Diencephalon (tissue), 2 donors: ENCODE results near the genes TOMM34, DBNDD2, SNX21 and ZSWIM3.

DNA sequence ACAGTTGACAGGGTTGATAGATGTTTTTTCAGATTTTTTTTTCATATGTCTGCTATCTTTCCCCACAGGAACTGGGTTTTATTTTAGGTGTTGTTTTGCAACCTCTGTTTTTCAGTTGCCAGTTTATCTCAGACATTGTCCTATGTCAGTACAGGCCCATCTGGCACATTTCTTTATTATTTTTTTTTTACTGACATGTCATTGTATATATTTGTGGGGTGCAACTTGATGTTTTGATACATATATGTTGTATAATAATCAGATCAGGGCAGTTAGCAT lies 28.3 kb downstream of the PKIG start:
- RAMPAGE, long total RNA: no peak

DNA sequence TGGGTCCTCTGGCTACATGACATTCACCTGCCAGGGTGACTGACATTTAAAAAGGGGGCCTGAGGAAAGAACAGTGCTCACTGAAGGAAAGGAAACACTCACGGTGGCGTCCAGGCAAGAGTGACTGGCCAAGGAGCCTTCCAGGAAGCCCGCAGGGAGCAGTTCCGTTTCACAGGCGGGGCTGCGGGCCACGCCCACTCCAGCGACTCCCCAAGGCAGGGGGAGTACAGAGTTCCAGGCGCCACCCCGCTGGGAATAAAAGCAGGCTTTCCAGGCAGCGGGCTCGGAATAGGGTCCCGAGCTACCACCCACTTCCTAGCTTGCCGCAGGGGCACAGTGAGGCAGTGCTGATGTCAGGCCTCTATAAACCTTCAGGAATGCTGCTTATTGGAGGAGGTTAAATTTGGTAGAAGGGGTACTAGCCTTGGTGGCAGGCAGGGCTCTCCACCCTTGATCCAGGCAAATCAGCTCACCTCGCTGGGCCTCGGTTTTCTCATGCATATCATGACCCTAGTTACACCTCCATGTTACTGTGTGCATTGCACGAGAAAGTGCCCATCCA lies 34.3 kb downstream of the PKIG start:
- RAMPAGE, long total RNA: no peak

DNA sequence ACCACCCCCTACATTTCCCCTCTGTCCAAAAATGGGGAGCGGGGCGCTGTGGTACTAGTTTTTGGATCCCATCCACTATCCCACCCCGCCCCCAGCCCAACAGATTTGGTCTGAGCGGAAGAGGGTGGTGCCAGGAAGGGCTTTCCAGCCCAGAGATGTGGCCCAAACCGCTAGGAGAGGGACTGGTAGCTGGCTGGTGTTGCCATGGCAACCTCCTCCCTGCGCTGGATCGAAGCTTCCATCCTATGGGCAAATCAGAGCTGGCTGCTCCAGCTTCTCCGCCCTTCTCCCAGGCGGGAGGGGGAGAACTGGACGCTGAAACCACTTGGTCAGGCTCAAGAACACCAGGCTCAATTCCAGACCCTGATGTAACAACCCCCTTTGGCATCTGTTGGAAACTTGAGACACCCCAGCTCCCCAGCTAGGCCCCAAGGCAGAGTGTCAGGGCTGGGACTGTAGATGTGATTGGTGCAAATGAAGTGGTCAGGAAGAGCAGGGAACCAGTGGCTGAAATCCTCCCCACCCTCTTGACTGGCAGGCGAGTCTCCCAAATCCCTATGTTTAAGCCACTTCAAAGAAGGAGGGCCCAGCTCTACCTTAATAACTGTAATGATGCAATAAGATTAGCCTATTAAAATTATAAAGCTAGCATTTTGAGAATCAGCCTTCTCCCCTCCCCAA lies 4.3 kb downstream of the RIMS4 start:
- RAMPAGE, long total RNA: no peak

DNA sequence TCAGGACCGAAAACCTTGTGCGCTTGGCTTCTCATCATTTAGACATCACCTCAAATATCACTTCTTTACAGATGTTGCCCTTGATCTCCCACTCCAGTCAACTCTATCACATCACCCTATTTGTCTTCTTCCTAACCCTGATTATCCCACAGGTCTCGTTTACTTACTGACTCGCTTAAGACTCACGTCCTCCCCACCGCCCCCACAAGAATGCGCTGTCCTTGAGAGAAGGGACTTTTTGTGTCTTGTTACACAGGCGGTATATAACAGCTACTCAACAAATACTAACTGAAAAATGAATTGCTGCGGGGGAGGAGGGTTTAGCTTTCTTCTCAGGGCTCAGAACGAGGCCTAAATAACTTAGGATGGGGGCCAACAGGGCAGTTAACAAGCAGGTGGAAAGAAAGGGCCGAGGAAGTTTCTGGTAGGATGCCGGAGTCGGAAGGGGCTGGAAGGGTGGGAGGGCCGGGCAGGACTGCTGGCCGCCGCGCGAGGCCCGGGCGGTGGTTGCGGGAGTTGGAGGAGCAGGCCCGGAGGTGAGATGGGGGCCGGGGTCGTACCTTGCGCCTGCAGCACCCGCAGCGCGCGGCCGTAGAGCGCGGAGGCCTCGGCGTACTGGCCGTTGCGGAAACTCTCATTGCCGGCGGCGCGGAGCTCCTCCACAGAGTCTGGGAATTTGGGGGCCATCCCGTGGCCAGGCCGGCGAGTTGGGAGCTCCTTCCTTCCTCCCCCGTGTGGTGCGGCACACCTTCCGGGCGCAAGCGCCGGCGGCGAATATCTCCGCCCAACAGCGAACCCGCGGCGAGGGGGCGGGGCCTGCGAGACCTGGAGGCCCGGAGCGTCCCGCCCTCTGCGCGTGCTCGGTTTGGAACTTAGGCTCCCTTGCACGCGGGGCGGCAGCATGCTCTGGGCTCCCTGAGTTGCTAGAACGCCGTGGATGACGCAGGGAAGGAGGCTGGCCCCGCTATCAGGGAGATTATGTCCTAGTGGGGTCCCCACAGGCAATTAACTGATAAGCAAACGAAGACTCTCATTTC lies at the start of gene TOMM34:
TOMM34 (minus strand) TSS at position 751 of the 1,037 bp plus-strand sequence.
- RAMPAGE, long total RNA: start-site peak on the minus strand centred at position 761 of the sequence, 63 bp wide, 233 and 128 reads in 2 replicates

DNA sequence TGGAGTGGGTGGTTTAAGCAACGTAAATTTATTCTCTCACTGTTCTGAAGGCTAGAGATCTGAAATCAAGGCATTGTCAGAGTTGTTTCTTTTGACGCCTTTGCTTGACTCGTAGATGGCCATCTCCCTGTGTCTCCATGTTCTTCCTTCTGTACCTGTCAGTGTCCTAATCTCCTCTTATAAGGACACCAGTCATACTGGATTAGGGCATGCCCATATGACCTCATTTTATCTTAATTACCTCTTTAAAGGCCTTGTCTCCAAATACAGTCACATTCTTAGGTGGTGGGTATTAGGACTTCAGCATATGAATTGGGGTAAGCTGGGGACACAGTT lies 2.5 kb downstream of the STK4 start:
- RAMPAGE, long total RNA: no peak

DNA sequence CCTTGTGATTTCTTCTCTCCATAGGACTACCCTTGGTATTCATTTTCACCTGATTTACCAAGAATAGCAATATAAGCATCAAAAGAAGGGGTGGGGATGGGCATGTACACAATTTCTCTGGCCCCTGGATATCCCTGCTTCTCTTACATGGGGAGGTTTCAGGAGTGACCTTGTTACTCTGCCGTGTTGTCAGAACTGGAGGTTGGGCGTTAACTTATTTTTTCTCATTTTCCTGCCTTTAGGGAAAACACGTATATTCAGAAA lies 46.1 kb downstream of the KCNS1 start:
- RAMPAGE, long total RNA: no peak

DNA sequence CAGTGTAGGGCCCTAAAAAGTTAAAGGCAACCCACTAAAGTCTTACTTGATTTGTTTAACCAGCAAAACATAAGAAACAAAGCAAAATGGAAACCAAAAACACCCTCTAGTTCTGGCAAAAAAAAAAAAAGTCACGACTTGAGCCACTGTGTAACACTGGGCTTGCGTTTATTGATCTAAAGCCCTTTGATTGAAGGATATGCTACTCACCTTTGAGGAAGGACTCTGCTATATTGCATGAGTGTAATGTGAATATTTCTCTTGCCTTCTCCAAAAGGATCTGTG lies 12.1 kb downstream of the KCNS1 start:
- RAMPAGE, long total RNA: no peak

DNA sequence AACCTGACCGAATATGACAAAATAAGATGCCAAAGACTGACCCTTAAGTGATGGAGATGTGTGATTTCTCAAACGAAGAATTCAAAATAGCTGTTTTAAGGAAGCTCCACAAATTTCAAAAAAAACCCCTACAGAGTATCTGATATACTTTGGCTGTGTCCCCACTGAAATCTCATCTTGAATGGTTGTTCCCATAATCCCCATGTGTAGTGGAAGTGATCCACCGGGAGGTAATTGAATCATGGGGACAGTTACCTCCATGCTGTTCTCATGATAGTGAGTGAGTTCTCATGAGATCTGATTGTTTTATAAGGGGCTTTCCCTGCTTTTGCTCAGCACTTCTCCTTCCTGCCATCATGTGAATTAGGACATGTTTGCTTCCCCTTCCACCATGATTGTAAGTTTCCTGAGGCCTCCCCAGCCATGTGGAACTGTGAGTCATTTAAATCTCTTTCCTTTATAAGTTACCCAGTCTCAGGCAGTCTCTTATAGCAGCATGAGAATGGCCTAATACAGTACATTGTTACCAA lies 20.1 kb upstream of the PI3 start:
- RAMPAGE, long total RNA: no peak

DNA sequence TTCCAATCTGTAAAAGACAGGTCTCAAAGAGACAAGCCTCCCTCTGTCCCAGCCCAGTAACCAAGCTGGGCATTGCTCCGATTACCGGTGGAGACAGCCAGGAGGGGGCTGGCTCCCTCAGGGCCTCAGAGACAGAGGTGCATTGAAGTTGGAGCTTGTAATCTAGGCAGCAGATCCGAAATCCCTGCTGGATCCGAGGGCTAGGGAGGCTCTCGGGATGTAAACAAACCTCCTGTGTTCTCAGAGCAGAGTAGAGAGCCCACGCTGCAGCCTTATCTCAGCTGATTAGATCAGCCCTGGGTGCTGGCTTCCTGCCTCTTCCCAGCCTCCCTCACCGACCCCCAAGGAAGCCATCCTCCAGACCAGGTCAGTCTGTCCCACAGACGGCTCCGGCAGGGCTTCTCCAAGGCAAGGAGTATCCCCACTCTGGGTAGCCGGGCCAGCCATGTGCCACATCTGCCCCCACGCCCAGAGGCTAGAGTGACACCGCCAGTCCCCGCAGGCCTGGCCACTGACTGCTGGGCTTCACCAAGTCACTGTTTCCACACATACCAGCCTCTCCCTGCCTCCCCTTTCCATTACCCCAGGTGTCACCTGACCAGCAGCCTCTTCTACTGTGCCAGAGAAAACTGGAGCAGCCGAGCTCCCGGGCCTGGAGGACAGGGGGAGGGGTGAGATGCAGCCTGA lies 6.2 kb downstream of the SDC4 start:
- RAMPAGE, long total RNA: no peak

GRCh38 chr20:45407726-45408434 lies at the start of gene DBNDD2:
TSS of gene DBNDD2 (plus strand) at chr20:45408289.
- RAMPAGE, long total RNA: no peak

- RAMPAGE, long total RNA: no peak
Measured at GRCh38 chr20:45448154-45448877, 21.2 kb upstream of the WFDC2 start.

DNA sequence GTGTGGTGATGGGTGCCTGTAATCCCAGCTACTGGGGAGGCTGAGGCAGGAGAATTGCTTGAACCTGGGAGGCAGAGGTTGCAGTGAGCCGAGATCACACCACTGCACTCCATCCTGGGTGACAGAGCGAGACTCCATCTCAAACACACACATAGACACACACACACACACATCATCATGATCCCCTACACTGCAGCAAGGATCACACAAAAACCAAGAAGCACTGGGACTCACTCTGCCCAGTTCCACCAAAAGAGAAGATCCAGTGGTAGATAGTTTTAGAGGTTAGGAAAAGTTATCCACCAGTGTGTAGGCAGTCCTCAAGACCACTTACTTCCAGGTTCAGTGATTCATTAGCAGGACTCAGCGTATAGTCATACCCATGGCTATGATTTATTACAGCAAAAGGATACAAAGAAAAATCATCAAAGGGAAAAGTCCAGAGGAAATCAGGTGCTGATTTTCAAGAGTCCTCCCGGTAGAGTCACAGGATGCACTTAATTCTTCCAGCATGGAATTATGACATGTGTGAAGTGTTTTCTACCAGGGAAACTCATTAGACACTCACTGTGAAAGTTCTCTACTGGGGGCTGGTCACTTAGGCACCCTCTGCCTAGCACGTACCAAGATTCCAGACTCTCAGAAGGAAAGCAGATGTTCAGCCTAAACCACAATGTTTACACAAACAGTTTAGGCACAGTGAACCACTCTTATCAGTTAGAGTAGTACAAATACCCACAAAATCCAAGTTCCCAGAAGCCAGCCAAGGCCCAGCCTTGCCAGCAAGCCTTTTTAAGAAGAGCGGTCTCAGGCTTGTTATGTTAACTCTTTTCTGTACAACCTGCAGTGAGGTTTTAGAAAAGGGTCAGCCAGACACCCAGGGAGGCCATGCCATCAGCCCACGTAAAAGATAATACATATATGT lies 10.3 kb downstream of the WFDC3 start:
- RAMPAGE, long total RNA: no peak

DNA sequence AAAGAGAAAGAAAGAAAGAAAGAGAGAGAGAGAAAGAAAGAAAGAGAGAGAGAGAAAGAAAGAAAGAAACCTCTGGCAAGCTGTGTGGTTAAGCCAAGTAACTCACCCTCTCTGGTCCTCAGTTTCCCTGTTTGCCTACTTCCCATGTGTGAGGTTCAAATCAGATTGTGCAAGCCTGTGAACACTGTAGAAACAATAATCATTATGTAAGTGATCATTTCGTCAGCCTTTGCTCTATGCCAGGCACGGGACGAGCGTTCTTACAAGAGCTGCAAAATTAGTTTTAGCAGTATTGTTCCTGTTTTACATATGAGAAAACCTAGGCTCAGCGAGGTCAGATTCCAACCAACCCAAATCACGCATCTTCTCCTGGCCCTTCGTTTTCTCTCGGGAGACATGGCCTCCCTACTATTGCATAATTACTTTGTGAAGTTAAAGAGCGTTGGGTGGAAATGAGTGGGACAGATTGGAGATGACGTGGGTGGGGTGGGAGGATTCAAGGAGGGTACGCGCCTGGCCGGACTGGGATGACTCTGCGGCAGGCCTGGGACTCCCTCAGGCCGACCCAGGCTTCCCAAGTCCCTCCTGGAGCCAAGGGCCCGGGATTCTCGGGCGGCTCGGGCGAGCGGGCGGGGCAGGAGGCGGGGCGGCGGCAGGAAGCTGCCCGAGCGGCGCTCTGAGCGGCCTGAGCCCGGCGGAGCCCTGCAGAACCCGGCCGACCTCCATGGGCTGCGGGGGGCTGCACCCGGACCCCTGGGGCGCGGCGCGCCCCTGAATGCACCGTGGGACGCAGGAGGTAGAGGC lies at the start of gene SNX21:
SNX21 (plus strand) TSS at position 655 of the 804 bp plus-strand sequence.
- RAMPAGE, long total RNA: no peak

GRCh38 chr20:45842977-45843576 lies 9.5 kb downstream of the SNX21 start:
- RAMPAGE, long total RNA: no peak

DNA sequence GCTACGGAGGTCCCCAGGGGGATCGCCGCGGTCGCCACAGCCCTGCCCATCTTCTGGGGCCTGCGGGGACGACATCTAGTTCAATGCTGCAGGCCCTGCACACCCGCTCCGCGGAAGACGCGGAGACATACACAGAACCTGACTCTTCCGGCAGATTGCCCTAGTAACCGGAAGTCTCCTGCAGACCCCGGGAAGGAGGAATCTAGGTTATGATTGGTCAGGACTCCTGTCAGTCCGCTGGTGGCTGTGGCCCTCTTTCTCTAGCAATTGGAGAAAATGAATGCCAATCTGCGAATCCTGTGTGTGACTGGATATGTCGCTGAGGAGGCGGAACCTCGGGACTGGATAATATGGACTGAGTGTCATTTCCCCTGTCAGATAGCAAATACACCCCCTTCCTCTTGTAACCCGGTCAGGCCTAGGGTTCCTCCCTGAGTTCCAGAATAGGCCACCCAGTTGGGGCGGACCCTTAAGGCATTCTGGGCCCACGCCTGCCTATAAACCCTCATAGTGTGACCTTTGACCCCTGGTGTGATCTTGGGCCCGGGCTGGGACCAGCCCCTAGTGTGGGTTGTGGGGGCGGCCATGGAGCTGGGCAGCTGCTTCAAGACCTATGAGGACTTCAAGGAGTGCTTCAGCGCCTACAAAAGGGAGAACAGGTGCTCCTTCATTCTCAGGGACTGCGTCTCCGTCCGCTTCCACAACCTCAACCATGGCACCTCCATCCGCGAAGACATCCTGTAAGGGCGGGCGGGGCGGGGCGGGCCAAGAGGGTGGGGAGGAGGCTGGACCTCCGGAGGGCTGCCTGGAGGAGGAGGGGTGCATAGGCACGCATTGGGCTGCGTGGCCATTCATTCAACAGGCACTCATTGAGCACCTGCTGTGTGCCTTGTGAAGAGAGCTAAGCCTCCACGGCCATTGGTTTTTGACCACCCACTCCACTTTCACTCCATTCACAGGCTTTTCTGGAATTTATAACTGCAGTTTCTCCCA lies at the start of gene ZSWIM3:
ZSWIM3 (plus strand) TSS at position 374 of the 993 bp plus-strand sequence.
- RAMPAGE, long total RNA: start-site peak on the minus strand centred at position 133 of the sequence, 59 bp wide, 900 and 492 reads in 2 replicates

GRCh38 chr20:45910566-45911528 lies 1.1 kb downstream of the PLTP start:
- RAMPAGE, long total RNA: no peak

DNA sequence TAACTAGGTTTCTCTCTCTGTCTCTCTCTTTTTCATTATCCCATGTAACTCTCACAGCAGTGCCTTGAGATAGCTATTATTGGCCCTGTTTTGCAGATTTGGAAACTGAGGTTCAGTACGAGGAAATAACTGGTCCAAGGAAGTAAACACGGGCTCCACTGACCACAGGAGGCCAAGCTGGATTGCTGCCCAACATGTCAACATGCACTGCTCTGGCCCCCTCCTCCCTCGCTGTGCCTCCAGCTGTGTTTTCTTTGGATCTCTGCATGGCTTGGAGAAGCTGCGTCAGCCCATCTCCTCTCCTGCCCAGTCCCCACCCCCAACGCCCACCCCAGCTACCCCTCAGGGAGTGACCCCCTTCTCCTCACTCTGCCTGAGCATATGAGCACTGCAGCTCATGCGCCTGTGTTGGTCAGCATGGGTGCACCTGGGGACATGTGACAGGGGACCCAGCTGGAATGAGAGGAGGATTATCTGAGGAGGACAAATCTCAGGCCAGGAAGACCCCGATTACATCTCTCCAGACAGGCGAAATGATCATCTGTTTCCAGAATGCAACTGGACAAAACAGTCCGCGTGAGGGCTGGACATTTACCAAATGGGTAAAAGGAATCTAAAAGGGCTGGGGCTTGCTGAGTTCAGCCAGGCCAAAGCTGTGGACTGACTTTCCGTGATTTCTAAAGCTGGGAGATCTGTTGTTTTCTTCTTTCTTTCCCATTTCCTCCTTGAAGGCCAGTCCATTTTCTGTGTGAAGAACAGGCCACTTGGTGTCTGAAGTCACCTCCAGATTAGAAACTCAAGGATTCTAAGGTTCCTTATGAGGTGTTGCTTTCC lies 7.9 kb upstream of the PLTP start:
- RAMPAGE, long total RNA: no peak

DNA sequence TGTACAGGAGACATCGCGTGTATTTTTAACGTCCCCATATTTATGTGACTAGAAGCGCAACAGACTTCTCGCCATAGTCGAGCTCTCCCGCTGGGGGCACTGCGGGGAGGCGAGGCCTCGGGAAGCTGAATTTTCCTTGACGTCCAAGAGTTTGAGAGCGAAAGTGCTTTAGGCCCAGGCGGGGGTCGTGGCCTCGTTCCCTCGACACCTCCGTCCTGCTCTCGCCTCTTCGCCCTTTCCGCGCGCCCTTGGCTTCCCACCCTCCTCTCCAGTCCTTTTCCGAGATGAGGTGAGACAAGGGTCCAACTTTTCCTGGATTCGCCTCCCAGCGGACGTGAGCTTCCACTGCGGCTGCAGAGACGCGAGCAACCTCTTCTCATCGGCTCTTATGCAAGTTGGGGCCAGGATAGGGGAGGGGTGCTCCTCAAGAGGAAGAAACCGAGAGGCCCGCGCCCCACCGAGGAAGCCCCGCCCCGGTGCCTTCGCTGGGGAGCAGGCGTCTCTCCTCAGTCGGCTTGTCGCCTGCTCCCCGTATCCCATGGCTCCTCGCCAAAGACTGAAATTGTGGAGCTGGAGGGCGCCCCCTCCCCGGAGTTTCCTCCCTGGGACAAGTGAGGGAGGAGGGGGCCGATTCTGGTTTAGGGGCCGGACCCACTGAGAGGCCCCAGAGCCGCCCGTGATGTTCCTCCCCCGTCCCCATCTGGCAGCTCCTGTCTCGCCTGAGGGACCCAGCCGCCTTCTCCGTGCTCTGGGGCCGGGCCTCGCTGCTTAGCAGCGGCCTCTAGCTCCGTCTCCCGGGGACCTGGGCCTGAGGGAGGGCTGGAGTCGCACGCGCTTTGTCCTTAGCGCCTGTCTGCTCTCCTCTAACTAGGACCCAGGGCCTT lies 29.4 kb downstream of the SLC12A5 start:
- RAMPAGE, long total RNA: no peak

DNA sequence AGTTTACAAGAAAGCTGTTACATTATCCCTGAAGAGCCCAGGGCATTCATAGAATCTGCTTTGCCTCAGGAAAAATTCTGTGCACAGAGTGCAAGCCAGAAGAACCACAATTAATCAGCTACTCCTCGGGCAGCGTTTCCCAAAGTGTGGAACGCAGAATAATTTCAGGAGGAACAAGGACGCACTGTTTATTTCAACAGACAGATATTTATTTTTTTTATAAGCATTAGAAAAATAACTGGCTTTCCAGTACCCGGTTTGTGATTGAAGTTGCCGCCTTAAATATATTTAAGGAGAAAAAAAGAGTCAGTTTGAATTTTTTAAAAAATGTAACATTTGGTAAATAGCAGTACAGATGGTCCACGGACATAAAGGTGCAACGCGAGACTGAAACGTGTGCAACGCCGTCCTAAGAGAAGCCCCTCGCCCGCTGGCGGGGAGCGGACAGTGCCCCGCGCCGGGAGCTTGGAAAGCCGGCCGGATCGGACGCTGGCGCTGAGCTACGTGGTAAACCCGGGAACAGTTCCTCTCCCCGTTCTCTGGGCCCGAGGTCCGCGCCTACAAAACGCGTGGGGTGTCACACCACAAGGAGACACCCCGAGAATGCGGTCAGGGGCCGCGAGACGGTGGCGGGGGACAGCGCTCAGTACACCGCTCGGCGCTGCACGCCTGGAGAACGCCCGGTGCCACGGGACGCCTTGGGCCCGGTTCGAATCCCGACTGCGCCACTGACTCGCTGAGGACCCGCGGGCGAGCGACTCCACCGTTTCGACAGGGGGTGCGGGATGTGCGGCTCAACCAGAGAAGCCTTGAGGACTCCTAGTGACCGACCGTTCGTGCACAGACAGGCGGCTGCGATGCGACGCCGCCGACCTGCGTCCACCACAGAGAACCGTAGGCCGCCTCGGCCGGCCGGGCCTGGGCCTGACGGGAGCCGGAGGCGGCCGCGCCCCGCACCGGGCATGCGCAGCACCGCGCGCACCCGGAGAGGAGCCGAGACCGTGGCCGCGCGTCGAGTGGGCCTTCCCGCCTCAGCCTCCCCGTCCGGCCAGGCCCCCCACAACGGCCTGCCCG lies 727 bp downstream of the NCOA5 start:
- RAMPAGE, long total RNA: no peak

DNA sequence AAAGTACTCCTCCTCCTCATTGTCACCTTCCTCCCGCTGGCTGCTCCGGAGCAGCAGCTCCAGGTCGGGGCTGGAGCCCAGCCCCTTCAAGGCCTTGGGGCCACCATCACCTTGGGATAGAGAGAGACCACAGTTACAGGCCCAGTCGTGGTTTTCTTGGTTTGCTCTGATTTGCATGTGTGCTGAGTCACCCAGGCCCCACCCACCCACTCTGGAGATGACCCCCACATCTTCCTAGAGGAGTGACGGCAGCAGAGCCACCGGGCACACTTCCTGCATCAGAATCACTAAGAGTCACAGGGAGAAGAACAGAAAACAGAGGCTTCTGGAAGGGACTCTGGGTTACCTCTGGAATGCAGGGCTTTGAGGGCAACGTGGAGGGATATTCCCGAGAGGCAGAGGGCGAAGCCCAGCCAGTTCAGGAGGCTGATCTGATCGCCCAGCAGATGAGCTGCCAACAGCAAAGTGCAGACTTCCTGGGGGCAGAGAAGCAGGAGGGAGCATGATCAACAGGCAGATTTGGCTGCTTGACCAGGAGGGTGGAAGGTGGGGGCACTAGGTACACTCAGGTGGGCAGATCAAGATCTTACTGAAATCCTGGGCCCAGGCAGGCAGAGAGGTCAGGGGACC lies 13.7 kb downstream of the SLC35C2 start:
- RAMPAGE, long total RNA: no peak